Bronchus (tissue), 1 donor: ENCODE results near the gene NCKAP1.

- PRO-cap, result no peak
These were observed 31.3 kb downstream of the TTN start for GRCh38 chr2:178775506-178776768.

DNA sequence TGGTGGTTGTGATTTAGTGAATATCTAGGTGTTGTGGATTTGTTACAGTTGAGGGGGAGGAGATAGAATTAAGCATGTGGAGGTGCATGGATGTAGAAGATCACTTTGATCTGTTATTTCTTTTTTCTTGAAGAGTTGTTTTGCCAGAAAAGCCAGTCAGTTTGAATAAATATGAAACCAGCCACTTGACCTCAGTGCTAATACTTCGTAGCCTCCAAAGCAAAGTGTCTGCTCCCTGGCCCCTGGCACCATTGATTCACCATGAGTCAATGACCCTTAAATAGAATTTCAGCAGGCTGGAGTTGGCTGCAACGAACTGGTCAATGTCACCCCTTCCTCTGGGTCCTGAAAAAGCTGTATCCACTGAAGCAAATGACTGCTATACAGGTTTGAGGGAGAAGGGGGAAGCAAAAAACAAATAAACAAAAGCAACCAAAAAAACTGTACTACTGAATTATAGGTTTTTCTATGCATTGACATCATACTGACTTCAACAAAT, 57.9 kb upstream of the TTN start:
- PRO-cap, result no peak

DNA sequence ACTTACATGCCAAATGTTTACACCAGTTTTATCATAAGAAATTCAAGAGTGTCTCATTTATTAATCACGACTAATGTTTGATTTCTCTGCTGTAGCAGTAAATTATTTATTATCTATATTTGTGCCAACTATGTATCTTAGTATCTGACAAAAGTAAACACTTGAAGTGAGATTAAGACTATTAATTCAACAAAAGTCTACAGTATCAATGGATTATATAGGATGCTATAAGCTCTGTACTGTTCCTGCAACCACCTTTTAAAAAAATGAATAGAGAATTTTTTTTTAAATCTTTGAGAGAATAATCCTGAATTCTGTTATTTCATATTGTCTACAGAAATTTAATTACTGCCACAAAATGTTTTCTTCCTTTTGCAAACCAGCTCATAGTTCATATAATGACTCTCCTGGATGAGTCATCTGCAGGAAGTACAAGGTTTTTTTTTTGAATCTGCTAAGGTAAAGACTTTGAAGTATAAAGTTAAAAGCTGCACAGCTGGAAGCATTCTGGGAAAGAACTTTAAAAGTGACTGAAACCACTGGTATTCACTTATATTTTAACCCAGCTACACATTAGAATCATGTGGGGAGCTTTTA, 25.6 kb downstream of the SESTD1 start:
- PRO-cap, result no peak

GRCh38 chr2:179273250-179273968, 8.8 kb upstream of the SESTD1 start:
- PRO-cap, result no peak

GRCh38 chr2:179580243-179580955, 281.0 kb downstream of the ZNF385B start:
- PRO-cap, result no peak

DNA sequence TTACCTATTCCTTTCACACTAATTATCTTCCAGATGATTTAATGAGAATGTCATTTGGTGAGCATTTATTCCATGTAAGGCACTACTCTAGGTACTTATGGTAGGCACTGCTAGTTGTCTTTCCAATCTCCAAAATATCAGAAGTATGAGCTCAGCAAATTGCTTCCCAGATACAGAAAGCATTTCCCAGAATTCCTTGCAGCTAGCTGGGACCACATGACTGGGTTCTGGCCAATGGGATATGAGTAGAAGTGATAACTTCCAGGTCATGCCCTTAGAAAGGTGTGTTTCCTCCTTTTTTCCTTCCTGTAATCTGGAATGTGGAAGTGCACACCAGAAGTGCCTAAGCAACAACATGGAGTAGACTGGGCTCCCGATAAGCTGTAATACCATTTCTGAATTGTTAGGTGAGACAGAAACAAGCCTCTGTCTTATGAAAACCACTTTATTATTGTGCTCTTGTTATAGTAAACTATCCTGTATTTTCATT, 279.8 kb downstream of the ZNF385B start:
- PRO-cap, result no peak

DNA sequence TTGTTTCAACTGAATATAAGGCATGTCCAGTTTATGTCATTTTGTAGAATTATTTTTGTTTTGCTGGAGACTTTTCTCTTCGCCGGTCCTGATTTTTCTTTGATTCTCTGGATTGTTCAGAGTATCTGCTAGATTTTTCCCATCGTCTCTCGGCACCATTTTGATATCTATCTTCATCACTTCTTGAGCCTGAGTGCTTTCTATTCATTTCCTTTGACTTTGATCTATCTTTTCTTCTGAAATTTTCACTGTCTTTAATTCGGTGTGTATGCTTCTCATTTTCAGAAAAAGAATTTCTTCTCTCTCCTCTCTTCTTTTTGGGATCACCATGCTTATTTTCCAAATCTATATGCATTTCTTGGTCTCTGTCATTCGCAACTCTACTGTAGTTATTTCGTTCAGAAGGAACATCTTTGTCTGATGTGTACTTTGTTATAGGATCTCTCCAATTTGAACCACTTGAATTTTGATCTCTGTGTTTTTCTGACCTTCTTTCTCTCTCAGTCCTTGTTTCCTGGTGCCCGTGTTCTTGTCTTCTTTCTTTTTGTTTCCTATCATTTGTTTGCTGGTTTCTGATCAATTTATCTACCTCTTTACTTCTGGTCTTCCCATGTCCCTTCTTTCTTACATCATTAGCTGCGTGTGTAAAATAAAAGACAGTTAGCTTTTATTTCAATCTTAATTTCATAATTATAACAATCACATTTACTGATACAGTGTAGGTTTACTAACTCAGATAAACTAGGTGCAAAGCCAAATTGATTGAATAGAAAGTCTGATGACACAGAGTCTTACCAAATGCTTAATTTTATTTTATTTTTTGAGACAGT, 61.8 kb downstream of the CWC22 start:
- PRO-cap, result no peak

- PRO-cap, result bidirectional peak, plus-strand start at chr2:180034441, minus-strand start at chr2:180034272
These were observed 26.9 kb upstream of the CWC22 start for GRCh38 chr2:180033748-180034744.

GRCh38 chr2:180692264-180692758, 288.1 kb upstream of the UBE2E3 start:
- PRO-cap, result no peak

- PRO-cap, result no peak
These were observed 140.9 kb upstream of the UBE2E3 start for GRCh38 chr2:180839636-180839835.

DNA sequence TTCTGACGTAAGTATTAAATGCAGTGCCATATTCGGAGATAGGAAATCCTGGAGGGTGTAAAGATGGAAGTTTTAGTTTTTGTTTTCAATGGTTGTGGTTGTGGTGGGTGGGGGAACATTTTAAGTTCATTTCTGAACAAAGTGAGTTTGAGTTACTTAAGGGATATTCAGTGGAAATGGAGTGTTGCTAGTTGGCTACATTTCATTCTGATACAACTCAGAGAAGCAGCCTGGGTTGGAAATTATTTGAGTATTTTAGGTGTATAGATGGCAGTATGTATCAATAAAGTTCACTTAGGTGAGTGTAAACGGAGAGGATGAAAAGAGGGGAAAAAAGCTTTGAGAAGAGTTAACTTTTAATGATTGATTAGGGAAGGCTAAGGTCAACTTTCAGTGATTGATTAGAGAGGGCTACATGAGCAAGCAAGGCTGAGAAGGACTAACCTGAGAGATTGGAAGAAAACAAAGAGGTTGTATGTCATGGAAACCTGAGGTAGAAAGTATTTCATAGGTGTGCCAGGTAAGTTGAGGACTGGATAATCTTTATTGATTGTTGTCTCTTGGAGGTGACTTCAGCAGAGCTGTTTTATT, 33.8 kb downstream of the UBE2E3 start:
- PRO-cap, result no peak

DNA sequence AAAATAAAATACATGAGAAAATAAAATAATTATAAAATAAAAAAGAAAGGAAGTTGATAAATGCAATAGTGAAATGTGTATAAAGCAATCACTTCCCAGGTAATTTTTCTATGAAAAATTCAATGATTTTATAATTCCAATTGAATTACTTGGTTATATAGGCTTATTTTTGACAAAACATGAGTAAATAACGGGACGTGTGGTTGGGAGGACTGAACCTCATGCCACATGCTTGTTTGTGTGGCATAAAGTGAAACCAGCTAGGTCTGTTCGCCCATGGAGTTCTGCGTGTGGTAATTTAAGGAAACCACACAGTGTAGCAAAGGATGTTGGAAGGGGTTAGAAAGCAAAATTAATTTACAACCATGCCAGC, 156.7 kb upstream of the ITGA4 start:
- PRO-cap, result no peak

- PRO-cap, result no peak
These were observed 144.5 kb upstream of the ITGA4 start for GRCh38 chr2:181312626-181313196.

DNA sequence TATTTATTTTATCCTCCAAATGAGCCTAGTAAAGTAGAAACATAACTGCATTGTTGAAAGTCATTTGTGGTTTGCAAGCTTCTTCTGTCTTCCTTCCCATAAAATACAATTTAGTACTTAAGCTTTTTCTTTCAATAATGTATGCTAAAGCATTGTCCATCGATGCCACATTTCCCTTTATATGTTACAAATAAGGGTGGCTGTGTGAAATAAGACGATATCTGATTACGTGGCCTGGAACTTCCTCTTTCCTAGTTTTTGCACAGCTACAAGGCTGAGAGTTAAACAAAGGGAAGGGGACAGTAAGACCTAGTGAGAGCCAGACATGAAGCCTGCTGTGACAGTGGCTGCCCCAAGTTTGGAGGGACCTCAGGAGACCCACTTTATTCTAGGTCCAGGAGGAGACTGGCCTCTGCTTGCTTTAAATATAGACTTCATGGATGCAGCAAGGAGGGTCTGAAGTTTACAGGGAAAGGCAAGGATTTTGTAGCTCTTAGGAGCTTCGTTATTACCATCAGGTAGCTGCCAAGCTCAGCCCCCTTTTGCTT, 85.8 kb upstream of the ITPRID2 start:
- PRO-cap, result no peak

DNA sequence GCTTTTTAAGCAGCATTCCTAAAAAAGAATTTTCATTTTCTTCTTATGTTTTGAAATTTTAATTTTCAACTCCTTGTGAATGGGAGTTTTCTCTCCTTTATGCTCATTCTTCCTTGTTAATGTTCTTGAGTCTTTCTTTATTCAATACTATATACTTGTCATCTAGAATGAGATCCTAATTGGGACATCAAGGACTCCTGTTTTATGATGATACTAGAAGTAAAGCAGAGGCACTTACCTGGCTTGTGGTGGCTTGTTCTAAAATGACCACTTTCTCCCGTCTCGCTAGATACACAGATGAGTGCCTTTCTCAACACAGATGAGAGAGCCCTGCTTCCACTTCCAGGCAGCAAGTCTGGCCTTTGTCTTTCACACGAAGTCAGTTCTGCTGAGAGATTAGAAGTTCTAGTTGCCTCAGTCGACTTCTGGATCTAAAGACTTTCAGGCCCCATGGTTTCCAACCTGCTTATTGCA, 70.2 kb downstream of the PPP1R1C start:
- PRO-cap, result no peak

GRCh38 chr2:182372550-182373024, 54.2 kb downstream of the PDE1A start:
- PRO-cap, result no peak

DNA sequence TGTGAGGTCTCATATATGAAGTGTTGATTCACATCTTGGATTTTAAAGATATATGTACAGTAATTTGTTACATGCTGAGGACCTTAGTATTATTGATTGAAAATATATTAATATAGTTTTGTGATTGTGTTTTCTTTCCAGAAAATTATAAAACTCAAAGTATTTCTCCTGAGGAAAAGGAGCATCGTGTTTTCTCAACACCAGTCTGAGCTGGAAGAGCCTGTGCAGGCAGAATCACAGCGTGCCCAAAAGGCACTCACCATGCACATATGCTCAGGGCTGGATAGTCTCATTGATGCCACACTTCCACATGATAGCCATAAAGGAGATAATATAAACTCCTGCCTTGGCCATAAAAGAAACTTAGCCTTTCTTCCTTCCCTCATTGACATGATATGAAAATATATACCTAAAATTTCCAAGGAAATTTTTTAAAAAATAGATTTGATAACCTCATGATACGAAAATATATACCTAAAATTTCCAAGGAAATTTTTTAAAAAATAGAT, 4.0 kb downstream of the PDE1A start:
- PRO-cap, result no peak

DNA sequence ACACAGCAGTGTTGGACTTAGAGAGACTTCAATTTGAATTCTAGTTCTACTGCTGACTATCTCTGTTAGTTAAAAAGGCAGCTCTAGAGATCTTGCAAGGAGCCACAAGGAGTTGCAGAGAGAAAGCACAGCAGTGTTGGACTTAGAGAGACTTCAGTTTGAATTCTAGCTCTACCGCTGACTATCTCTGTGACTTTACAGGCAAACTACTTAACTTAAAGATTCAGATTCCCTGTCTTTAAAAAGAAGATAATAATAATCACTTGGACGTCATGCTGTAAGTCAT, 131.9 kb upstream of the DNAJC10 start:
- PRO-cap, result no peak

DNA sequence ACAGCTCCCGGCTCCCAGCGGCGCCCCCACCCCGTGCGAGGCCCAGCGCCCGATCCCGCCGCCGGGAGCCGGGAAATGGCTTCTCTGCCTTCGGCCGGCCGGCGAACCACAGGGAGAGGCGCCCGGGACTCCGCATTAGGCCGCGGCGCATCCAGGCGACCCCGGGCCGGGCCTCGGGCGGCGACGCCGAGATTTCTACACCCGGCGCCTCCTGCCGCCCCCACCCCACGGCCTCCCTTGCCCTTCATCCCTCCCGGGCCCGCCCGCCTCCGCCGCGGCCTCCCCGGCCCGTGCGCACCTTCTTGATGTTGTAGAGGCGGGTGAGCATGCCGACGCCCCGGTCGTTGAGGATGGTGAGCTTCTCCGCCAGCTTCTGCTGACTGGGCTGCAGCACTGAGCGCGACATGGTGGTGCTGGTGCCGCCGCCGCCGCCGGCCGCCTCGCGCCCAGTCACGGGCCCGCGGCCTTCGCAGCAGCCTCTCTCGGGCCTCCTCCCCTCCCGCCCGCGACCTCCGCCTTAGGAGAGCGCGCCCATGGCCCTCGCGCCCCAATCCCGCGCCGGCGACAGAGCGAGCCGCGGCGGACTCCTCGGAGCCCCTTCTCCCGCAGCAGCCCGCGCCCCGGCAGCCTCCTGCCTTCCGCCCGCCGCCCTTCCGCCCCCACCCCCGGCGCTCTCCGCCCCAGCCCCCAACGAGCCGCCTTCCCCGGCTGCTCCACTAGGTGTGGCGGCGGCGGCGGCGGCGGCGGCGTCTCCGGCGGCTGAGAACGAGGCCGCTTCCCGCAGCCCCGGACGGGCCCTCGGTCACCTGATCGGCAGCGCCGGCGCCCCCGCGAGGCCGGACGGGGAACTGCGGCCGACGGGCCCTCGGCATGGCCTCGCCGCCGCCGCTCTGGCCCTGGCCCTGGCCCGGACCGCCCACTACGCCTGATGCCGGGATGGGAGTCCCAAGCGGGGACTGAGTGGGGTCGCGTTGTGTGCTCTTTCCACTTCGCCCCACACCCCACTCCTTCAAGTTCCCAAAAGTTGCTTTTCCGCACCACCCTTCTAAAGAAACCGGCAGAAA, at the start of gene NCKAP1:
NCKAP1 (minus strand) TSS at position 764 of the 1,064 bp plus-strand sequence.
- PRO-cap, result bidirectional peak, plus-strand start outside the sequence, minus-strand start at position 789 of the sequence

DNA sequence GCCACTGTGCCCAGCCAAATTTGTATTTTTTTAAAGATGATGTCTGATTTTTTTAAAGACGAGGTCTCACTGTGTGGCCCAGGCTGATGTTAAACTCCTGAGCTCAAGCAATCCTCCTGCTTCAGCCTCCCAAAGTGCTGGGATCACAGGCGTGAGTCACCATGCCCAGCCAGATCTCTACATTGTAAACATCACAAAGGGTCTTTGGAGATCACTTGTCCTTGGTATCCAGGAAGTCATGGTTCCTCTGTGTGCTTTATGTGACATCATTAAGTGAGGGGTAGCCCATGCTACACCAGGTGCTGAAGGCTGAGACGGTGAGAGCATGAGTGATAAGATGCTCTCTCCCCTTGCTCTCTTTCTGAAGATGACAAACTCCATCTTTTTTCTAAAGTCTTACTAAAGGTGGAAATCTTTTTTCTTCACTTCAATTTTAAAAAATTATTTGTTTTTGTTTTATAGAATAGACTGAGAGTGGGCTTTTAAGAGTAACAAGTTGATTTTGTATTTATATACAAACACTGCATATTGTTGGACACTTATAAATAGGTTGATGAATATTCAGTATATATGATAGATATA, 6.9 kb upstream of the NUP35 start:
- PRO-cap, result no peak